Esophagus muscularis mucosa (tissue), 4 donors: ENCODE data around the genes VRTN and NEK9.

GRCh38 chr14:74347451-74348675 is at the start of gene VRTN:
VRTN (plus strand) TSS chr14:74348471.
- PRO-cap, result no peak
- RAMPAGE, long total RNA, 4 experiments, result no peak in any of the 4 experiments

DNA sequence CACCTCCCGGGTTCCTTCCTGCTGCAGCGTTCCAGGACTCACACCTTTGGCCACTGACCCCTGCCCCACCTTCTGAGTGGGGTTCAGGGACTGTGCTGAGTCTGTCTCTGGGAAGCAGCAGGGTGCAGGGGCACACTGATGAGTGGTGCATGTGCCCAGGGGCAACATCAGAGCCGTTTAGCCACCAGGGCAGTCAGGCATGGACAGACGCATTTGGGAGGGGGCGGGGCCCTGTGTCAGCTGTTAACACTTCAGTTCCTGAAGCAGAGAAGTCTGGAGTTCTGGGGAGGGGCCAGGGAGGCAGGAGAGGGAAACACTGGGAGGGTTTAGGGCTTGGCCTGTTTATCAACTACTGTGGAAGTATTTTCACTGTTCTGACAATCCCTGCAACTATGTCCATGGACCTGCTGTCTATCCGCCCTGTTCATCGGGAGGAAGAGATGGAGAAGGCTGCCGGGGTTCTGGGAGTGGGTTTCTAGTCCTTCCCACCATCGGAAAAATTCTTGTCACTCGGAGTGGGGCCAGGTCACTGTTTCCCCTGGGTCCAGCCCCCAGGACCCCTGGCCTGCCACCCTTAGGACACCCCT is 24.0 kb downstream of the SYNDIG1L start:
- PRO-cap, result no peak
- RAMPAGE, long total RNA, 4 experiments, result no peak in any of the 4 experiments

DNA sequence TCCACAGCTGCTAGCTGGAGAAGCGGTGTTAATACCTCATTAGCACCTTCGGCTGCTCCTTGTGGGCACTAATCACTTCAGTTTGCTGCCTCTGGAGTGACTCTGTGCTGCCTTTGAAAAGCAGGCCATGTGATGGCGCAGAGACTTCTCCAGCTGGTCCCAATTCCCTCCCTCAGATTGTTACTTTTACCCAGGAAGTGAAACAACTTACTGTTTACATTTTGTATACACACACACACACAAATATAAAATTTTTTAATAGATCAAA is 41.4 kb upstream of the LTBP2 start:
- PRO-cap, result no peak
- RAMPAGE, long total RNA, 4 experiments, result no peak in any of the 4 experiments

- PRO-cap, result no peak
- RAMPAGE, long total RNA, 4 experiments, result no peak in any of the 4 experiments
Observed at GRCh38 chr14:74672529-74673216, 40.2 kb downstream of the AREL1 start.

DNA sequence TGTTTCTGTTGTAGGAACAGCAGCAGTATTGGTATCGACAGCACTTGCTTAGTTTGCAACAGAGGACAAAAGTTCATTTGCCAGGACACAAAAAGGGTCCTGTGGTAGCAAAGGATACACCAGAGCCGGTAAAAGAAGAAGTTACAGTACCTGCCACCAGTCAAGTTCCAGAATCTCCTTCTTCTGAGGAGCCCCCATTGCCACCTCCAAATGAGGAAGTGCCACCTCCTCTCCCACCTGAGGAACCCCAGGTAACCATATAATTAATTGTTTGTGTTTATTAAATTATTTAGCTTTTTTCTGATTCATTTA is 15.3 kb downstream of the YLPM1 start:
- PRO-cap, result no peak
- RAMPAGE, long total RNA, 4 experiments, result start-site peak on the plus strand in 1 of 4 experiments, centred at position 212 of the sequence, 34 reads per replicate

DNA sequence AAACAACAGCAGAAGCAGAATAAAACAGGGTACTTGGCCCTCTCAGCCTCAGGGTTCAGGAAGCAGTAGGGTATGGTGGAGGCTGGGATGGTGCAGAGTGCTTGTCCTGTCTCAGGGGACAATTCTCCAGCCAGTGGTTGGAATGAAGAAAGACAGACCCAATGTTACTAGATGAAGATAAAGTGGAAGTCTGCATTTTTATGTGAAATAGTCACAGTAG is 32.4 kb downstream of the PROX2 start:
- PRO-cap, result no peak
- RAMPAGE, long total RNA, 4 experiments, result no peak in any of the 4 experiments

DNA sequence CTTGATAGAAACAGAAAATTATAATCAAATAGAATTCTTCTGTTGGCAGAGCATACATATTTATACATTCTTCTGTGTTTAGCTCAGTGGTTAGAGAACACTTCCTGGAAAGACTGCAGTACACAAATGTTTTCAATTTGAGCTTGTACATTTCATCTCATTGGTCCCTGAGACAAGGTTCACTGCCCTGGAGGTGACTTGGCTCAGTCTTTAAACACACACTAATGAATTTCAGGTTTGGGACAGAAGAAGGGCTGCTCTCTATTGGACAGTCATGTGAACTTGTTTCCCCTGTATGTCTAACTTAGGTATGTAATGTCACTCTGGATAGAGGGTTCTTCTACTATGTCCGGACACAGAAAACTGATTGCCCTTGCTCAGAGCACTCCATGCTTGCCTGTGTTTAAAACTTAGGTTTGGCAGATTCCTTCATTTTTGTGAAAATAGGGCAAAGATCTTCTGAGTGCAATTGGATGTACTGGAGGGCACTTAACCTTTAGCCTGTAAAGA is 22.9 kb downstream of the PROX2 start:
- PRO-cap, result no peak
- RAMPAGE, long total RNA, 4 experiments, result no peak in any of the 4 experiments

GRCh38 chr14:75014101-75014661 is 11.5 kb downstream of the EIF2B2 start:
- PRO-cap, result no peak
- RAMPAGE, long total RNA, 4 experiments, result no peak in any of the 4 experiments

GRCh38 chr14:75070818-75071399 is 1.5 kb downstream of the ZC2HC1C start:
- PRO-cap, result no peak
- RAMPAGE, long total RNA, 4 experiments, result no peak in any of the 4 experiments

DNA sequence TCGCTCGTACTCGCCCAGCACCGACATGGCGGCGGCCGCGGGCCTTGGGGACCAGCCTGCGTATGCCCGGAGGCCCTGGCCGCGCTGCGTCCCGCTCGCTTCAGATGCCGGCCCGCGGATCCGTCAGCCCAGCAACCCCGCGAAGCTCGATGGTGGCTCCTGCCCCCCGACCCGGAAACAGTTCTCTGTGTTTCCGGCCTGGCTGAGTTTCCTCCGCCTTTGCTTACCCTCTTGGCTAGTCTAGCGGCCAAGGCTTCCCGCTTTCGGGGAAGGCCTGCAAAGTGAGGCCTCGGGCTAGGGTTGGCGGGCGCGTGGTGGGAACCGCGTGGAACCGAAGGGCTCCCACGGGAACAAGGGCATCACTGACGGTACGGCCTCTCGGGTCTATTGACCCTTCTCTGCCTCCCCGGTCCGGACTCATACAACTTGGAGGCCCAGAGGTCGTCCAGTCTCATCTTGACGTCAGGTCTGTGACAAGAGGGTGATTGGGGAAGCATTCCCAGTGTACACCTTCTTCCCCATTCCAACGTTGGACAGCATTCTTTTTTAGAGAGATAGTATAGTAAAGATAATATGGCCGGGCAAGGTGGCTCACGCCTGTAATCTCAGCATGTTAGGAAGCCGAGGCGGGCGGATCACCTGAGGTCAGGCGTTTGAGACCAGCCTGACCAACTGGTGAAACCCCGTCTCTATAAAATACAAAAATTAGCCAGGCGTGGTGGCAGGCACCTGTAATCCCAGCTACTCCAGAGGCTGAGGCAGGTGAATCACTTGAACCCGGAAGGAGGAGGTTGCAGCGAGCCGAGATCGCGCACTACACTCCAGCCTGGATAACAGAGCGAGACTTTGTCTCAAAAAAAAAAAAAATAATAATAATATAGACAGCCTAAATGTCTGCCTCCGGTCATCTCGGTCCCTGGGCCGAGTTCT is at the start of gene NEK9:
NEK9 (minus strand) TSS at position 154 of the 930 bp plus-strand sequence.
- PRO-cap, result bidirectional peak, plus-strand start at position 243 of the sequence, minus-strand start at position 154 of the sequence
- RAMPAGE, long total RNA, 4 experiments, result start-site peak on the minus strand in 4 of 4 experiments, centred at positions 128 to 143 of the sequence, 105 to 881 reads per replicate

DNA sequence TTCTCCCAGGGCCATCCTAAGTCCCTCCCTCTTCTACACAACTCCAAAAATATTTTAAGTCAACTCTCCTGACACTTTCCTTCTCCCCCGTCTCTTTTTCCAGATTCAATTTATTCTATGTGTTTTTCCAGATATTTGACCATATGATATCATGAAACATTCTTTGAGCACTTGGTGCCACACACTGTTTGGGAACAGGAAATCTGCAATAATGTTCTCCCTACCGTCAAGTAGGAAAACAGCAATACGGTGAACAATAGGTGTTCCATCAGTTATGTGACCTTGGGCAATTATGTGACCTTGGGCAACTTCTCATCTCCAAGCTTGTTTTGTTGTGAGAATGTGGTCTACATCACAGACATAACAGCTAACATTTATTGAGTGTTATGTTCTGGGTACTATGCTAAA is 981 bp upstream of the NEK9 start:
- PRO-cap, result no peak
- RAMPAGE, long total RNA, 4 experiments, result no peak in any of the 4 experiments

DNA sequence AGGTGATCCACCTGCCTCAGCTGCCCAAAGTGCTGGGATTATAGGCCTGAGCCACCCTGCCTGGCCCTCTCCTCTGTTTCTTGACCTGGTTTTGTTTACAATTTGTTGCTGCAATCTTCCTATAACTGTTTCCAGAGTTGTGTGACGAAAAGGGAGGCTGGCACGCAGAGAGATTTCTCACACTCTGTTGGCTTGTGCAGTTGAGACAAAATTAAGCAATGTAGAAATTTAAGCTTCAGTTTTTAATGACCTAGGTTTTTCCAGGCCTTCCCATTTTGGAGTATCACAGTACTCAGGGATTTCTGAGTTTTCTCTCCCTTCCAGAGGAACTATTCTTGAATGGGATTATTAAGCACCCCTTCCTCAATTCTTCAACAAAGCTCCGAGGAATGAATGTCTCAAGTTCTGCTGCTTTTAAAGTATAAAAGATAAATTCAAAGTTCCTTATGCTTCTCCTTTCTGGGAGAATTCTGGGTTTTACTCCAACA is 20.4 kb upstream of the FOS start:
- PRO-cap, result bidirectional peak, plus-strand start at position 273 of the sequence, minus-strand start at position 97 of the sequence
- RAMPAGE, long total RNA, 4 experiments, result no peak in any of the 4 experiments

- PRO-cap, result no peak
- RAMPAGE, long total RNA, 4 experiments, result no peak in any of the 4 experiments
Observed at GRCh38 chr14:75292350-75292687, 13.7 kb downstream of the FOS start.

GRCh38 chr14:75295037-75295482 is 16.4 kb downstream of the FOS start:
- PRO-cap, result bidirectional peak, plus-strand start at chr14:75295437, minus-strand start at chr14:75295223
- RAMPAGE, long total RNA, 4 experiments, result no peak in any of the 4 experiments

- PRO-cap, result bidirectional peak, plus-strand start at chr14:75341265, minus-strand start at chr14:75341050
- RAMPAGE, long total RNA, 4 experiments, result no peak in any of the 4 experiments
Observed at GRCh38 chr14:75340969-75341439, 62.4 kb downstream of the FOS start.

DNA sequence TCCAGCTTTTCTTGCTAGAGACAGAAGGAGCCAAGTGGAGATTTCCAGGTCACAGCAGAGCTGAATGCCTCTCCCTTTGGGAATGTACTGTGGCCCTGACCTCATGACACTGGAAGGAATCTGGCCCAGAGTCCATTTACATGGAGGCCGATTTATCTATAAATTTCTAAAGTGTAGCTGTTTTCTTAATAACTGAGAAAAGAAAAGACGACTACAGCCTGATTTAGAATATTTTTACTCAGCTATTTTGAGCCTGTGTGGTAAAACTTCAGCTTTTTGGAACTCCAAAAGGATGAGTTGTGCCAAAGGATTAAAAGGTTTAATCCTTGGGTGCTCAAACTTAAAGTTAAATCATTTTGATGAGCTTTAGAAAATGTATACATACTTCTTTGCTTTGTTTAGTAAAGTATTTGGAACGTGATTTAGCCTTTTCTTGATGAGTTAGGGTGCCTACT is 47.0 kb upstream of the JDP2 start:
- PRO-cap, result no peak
- RAMPAGE, long total RNA, 4 experiments, result no peak in any of the 4 experiments

GRCh38 chr14:75469987-75470262 is 42.1 kb downstream of the JDP2 start:
- PRO-cap, result unidirectional peak, minus-strand start at chr14:75470075
- RAMPAGE, long total RNA, 4 experiments, result no peak in any of the 4 experiments

- PRO-cap, result no peak
- RAMPAGE, long total RNA, 4 experiments, result no peak in any of the 4 experiments
Observed at GRCh38 chr14:75522943-75523469, 737 bp downstream of the BATF start.

DNA sequence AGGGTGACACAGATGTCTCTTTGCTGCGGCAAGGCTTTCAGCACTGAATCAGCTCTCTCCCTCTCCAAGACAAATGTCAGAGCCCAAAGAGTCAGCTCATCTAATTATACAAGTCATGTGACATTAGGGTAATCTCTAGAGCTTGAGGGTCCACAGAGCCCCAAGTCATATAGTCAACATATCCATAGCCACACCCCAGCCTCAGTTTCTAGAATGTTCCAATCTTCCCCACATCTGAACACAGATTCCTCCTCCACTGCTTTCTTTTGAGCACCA is 5.2 kb downstream of the BATF start:
- PRO-cap, result no peak
- RAMPAGE, long total RNA, 4 experiments, result no peak in any of the 4 experiments

DNA sequence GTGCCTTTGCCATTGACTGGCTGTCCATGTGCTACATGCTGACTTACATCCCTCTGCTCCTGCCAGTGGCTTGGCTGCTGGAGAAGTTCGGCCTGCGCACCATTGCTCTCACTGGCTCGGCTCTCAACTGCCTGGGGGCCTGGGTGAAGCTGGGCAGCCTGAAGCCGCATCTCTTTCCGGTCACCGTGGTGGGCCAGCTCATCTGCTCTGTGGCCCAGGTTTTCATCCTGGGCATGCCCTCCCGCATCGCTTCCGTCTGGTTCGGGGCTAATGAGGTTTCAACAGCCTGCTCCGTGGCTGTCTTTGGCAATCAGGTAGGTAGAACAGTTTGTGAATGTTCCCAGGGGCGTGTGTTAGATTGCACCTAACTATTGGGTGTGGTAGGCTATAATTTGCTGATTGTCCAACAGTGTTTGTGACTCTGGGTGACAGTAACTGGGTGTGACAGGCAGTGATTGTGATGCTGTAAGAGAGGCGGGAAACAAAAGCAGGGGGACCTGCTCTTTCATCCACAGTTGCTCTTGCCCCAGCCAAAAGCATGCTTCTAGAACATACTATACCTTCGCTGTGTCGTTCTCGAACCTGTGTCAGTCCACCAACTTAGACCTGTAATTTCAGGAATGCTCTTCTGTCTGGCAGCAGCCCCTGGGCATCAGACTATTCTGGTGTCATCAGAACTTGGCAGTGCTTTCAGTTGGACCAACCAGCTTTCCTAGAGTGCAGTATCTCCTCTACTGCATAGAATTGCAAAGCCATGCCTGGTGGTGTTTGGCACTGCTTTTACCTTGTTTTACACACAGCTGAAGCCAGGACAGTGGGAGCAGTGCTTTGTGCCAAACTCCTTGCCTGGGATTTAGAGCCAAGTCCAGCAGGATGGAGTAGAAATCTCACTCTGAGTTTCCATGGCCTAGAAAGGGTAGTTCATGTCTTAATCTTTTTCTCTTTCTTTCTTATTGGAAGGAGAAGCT is 1.2 kb downstream of the FLVCR2 start:
- PRO-cap, result unidirectional peak, minus-strand start at position 256 of the sequence
- RAMPAGE, long total RNA, 4 experiments, result no peak in any of the 4 experiments